Spleen (tissue), 7 donors: ENCODE results near the gene MED6.

DNA sequence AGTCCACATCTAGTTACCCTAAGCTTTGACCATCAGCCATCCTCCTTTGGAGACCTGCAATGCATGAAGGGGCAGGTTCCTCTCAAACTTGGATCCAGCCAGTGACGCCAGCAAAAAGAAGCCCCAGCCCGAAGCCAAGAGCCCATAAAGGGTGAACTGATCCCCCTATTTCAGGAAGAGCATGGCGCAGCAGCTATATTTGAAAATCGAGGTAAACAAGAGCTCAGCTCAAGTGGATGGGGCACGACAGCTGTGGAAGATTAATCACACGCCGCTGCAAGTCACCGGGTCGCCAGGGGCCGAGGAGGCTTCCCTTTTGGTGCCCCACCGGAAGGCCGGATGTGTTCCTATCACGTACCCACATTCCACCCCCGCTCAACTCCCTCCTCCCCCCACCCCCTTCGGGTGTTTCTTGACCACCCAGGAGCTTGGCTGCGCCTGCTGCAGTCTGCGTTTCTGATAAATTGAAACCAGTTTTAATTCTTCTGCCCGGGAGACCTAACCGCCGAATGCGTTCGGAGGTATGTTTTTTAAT lies 2.0 kb downstream of the SLC8A3 start:
- PRO-cap, 4 experiments: no peak in any of the 4 experiments
- RAMPAGE, long total RNA, 4 experiments: no peak in any of the 4 experiments

GRCh38 chr14:70600102-70601140 lies at the start of gene MED6:
TSS of gene MED6 (minus strand) at chr14:70600655.
- PRO-cap, 4 experiments: peak in 4 of 4 experiments; most common plus-strand start chr14:70600770 (in 1); most common minus-strand start chr14:70600653 (in 4)
- RAMPAGE, long total RNA, 4 experiments: start-site peak on the minus strand in 4 of 4 experiments, at chr14:70600637-70600748 at its widest, 20 to 219 reads per replicate

DNA sequence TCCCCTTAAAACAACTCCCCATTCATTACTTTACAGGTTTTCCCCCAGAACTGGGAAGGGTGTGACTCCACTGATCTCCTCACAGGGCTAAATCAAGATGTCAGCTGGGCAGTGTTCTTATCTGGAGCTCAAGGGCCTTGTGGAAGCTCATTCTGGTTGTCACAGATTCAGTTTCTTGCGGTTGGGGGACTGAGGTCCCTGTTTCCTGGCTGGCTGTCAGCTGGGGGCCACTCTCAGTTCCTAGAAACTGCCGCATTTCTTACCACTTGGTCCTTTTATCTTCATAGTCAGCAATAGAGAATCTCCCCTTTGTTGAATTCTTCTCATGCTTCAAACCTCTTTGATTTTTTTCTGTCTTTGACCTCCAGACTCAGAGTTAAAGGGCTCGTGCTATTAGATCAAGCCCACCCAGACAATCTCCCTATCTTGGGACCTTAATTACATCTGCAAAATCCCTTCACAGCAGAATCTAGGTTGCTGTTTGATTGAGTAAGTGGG lies 20.5 kb upstream of the PCNX1 start:
- PRO-cap, 4 experiments: no peak in any of the 4 experiments
- RAMPAGE, long total RNA, 4 experiments: no peak in any of the 4 experiments

- PRO-cap, 4 experiments: no peak in any of the 4 experiments
- RAMPAGE, long total RNA, 4 experiments: no peak in any of the 4 experiments
Observed at GRCh38 chr14:70934680-70935406, 27.6 kb downstream of the PCNX1 start.

DNA sequence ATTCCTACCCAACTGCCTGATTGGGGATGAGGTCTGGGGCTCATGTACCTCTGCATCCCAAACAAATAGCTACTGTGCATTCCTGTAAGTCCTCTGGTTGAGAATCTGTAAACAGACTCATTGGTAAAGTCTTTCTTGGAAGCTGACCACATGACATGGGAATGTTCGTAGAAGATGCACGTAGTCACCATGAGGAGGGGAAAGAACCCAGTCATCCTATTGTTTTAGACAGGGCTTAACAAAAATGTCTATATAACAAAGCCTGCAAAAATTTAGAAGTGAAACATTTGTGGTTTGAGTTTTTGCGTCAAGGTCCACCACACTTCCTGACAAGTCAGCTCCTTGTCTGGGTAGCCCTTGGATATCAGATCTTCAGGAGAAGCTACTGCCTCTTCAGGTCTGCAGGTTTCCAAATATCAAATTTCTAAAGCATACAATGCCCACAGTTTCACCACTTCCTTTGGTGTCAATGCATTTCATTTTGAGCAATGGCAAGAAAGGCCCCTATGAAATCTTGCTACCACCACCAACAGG lies 177.9 kb upstream of the SIPA1L1 start:
- PRO-cap, 4 experiments: no peak in any of the 4 experiments
- RAMPAGE, long total RNA, 4 experiments: no peak in any of the 4 experiments

GRCh38 chr14:71206591-71207304 lies 113.5 kb upstream of the SIPA1L1 start:
- PRO-cap, 4 experiments: no peak in any of the 4 experiments
- RAMPAGE, long total RNA, 4 experiments: no peak in any of the 4 experiments

- PRO-cap, 4 experiments: peak in 1 of 4 experiments; most common plus-strand start chr14:71236236 (in 1)
- RAMPAGE, long total RNA, 4 experiments: no peak in any of the 4 experiments
Observed at GRCh38 chr14:71235992-71236362, 84.3 kb upstream of the SIPA1L1 start.

DNA sequence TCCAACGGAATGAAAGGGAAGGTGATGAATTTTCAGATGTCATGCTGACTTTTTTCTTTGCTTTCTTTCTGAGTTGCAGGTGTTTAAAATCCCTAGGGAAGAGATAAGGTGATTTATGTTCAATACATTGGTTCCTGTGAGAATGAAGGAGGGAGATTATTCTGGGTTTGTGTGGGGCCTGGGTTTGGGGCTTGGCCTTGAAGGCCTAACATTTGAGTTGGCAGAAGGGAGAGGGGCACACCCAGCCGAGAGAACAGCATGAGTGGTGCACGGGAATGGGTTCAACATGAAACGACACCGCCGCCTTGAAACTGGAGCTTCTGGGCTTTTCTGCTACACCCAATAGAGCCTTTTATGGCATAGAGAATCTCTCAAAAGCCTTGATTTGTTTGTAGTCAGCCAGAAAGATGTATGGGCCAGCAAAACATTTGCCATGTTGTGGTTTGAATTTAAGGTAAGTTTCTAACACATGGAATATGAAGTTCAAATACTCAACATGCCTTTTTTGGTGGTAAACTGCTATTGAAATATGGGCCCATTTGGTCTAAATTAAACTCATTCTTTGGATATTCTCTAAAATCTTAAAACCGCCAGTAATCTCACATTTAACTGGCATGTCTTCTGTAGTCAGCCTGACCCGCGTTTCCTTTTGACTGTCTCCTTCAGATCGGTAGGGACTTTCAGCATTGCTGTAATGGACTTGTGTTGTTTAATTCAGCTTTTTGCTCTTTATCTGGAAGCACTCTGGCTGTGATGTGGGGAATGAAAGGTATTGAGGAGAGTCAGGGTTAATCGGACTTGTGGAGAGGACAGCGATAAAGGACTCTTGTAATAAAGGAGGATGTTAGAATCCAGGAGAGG lies 64.1 kb downstream of the SIPA1L1 start:
- PRO-cap, 4 experiments: no peak in any of the 4 experiments
- RAMPAGE, long total RNA, 4 experiments: no peak in any of the 4 experiments

GRCh38 chr14:71555530-71556093 lies 235.3 kb downstream of the SIPA1L1 start:
- PRO-cap, 4 experiments: peak in 2 of 4 experiments; most common plus-strand start chr14:71555754 (in 1); most common minus-strand start chr14:71555645 (in 1)
- RAMPAGE, long total RNA, 4 experiments: no peak in any of the 4 experiments

- PRO-cap, 4 experiments: peak in 4 of 4 experiments; most common plus-strand start chr14:71586390 (in 4)
- RAMPAGE, long total RNA, 4 experiments: no peak in any of the 4 experiments
Observed at GRCh38 chr14:71585949-71586571, 265.8 kb downstream of the SIPA1L1 start.

DNA sequence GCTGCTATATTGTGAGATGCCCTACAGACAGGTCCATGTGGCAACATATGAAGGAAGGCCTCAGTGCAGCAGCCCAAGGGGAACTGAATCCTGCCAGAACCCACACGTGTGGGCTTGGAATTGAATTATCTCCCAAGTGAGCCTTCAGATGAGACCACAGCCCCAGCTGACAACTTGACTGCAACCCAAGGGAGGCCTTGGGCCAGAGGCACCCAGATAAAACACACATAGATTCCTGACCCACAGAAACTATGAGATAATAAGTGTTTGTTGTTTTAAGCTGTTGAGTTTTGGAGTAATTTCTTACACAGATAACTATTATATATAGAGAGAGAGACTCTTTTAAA lies 254.4 kb downstream of the DPF3 start:
- PRO-cap, 4 experiments: no peak in any of the 4 experiments
- RAMPAGE, long total RNA, 4 experiments: no peak in any of the 4 experiments

GRCh38 chr14:73096863-73097243 lies 38.5 kb downstream of the RBM25 start:
- PRO-cap, 4 experiments: no peak in any of the 4 experiments
- RAMPAGE, long total RNA, 4 experiments: no peak in any of the 4 experiments

DNA sequence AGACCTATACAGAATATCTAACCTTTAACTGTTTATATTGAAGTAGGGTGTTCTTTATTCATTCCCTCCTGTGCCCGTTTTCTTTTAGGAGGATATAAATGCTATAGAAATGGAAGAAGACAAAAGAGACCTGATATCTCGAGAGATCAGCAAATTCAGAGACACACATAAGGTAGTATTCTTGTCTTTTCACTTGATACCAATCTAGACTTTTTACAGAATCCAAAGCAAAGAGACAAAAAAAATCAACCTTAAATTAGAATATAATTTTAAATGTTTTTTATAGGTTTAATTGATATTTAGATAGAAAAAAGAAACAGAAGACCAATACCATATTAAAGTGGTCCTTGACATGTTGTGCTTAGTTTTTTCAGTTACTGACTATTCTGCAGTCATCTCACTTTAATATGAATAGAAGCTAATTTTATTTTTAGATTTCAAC lies 36.7 kb upstream of the PSEN1 start:
- PRO-cap, 4 experiments: no peak in any of the 4 experiments
- RAMPAGE, long total RNA, 4 experiments: no peak in any of the 4 experiments

DNA sequence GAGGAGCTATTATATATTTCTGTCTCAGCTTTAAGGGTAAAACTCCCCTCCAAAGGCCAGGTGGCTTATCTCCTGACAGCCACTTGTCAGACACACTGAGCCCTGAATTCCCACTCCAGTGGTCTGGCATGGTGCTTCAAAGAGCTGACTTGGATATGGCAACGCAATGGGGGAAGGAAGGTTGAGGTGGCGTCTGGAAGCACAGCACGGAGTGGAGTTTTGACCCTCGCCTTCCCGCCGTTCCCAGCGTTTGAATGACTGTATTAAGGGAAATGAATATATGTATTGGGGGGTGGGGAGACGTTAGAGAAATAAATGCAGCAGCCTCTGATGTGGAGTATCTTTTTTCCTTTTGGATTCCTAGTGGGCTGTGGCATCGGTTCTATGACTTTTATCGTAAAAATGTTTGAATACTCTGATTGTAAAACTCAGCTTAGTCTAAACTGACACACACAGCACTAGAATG lies 4.7 kb upstream of the PAPLN start:
- PRO-cap, 4 experiments: peak in 1 of 4 experiments; most common minus-strand start position 252 of the sequence (in 1)
- RAMPAGE, long total RNA, 4 experiments: no peak in any of the 4 experiments

GRCh38 chr14:73458652-73458733 lies 147 bp upstream of the NUMB start:
- PRO-cap, 4 experiments: no peak in any of the 4 experiments
- RAMPAGE, long total RNA, 4 experiments: no peak in any of the 4 experiments

GRCh38 chr14:73467366-73467846 lies 9.1 kb upstream of the NUMB start:
- PRO-cap, 4 experiments: no peak in any of the 4 experiments
- RAMPAGE, long total RNA, 4 experiments: no peak in any of the 4 experiments

GRCh38 chr14:73536262-73536487 lies 768 bp upstream of the ACOT1 start:
- PRO-cap, 4 experiments: no peak in any of the 4 experiments
- RAMPAGE, long total RNA, 4 experiments: no peak in any of the 4 experiments

GRCh38 chr14:73713017-73713733 lies 1.0 kb downstream of the PNMA1 start:
- PRO-cap, 4 experiments: peak in 1 of 4 experiments; most common plus-strand start chr14:73713491 (in 1)
- RAMPAGE, long total RNA, 4 experiments: no peak in any of the 4 experiments

DNA sequence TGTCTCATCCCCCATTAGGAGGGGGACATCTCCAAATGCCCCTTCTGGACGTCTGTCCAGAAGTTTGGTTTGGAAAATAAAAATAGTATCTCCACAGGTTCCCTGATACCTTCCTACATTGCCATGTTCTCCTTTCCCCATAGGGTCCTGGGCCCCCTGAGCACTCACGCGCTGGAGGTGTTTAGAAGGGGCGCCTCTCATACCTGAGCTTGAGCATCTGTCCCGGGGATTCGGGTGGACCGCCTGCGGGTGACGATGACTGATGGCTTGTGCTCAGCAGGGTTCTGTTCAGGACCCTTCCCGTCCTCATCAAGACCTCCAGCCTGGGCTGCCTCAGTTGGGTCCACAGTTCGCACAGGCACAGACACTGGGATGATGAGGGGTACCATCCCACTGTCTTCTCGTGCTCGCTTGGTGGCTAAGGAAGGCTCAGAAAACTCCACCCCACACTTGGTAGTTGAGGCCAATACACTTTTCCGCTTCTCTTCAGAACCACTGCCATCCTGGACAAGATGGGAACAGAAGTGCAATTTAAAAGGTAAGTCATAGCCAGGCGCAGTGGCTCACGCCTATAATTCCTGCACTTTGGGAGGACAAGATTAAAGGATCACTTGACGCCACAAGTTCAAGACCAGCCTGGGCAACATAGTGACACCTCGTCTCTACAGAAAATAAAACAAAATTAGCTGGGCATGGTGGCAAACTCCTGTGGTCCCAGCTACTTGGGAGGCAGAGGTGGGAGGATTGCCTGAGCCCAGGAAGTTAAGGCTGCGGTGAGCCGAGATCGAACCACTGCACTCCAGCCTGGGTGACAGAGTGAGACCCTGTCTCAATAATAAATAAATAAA lies 22.8 kb upstream of the PNMA1 start:
- PRO-cap, 4 experiments: no peak in any of the 4 experiments
- RAMPAGE, long total RNA, 4 experiments: no peak in any of the 4 experiments

DNA sequence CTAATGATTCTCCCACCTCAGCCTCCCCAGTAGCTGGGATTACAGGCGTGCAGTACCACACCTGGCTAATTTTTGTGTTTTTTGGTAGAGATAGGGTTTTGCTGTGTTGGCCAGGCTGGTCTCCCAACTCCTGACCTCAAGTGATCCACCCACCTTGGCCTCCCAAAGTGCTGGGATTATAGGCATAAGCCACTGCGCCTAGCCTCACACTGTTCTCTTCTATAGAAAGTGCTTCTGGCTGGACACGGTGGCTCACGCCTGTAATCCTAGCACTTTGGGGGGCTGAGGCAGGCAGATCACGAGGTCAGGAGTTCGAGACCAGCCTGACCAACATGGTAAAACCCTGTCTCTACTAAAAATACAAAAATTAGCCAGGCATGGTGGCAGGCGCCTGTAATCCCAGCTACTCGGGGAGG lies 22.2 kb downstream of the MIDEAS start:
- PRO-cap, 4 experiments: no peak in any of the 4 experiments
- RAMPAGE, long total RNA, 4 experiments: no peak in any of the 4 experiments